Breast epithelium (tissue), 2 donors: ENCODE measurements around a stretch of chr10.

GRCh38 chr10:63243923-63244615, 110.9 kb downstream of the NRBF2 start:
- PRO-cap = no peak
- RAMPAGE, long total RNA, 2 experiments = no peak in any of the 2 experiments

DNA sequence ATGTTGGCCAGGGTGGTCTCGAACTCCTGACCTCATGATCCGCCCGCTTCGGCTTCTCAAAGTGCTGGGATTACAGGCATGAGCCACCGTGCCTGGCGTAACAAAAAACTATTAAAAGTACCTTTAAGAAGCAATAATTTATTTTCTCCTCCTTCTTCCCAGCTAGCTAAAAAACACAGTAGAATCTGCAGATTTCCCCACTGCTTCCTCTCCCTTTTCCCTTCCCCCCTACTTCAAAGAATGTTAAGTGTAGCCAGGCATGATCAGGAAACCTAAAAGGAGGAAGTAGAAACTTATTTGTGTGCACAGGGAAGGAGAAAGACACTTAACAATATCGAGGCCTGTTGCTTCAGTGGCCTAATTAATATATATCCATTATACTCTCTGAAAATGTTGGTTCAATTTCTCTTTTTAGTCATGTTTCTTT, 127.7 kb downstream of the NRBF2 start:
- PRO-cap = no peak
- RAMPAGE, long total RNA, 2 experiments = no peak in any of the 2 experiments

DNA sequence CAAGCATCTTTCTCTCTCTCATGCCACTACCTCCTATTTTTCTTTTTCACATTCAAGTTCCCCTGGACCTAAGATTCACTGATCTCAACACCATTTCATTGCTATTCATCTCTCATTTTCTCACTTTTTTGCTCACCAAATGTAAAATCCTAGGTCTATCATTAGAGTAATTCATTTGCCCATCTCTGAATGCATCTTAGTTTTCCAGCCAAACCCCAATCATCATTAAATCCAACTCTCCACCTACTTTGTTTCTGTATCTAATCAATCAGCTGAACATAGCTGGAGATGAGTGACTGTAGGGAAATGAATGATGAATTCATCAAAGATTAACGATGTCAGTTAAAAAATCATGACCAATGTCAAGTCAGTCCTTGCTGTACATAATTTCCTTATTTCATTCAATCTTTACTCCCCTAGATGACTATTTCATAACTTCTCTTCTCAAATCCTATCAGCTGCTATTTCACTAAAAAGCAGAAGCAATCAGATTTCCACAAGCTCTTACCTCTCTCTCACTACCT, 28.8 kb downstream of the JMJD1C start:
- PRO-cap = no peak
- RAMPAGE, long total RNA, 2 experiments = no peak in any of the 2 experiments

DNA sequence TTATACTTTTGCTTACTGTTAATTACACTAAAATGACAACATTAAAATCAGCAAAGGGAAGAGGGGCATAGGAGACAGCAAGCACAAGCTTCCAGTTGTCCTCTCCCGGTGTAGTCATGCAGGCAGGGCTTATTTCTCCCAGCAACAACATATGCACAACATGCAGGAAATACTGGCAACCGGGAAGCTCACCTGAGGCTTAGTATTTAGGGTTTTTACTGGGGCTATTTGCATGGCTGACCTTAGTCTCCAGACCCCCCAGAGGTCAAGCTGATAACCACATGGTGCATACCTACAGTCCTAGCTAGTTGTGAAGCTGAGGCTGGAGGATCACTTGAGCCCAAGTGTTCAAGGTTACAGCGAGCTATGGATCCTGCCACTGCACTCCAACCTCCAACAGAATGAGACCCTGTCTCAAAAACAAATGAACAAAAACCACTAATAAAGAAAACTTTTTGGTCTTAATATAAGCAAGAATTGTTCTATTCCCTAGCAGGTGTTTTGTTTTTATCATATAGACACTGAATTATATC, 12.8 kb upstream of the JMJD1C start:
- PRO-cap = no peak
- RAMPAGE, long total RNA, 2 experiments = no peak in any of the 2 experiments

DNA sequence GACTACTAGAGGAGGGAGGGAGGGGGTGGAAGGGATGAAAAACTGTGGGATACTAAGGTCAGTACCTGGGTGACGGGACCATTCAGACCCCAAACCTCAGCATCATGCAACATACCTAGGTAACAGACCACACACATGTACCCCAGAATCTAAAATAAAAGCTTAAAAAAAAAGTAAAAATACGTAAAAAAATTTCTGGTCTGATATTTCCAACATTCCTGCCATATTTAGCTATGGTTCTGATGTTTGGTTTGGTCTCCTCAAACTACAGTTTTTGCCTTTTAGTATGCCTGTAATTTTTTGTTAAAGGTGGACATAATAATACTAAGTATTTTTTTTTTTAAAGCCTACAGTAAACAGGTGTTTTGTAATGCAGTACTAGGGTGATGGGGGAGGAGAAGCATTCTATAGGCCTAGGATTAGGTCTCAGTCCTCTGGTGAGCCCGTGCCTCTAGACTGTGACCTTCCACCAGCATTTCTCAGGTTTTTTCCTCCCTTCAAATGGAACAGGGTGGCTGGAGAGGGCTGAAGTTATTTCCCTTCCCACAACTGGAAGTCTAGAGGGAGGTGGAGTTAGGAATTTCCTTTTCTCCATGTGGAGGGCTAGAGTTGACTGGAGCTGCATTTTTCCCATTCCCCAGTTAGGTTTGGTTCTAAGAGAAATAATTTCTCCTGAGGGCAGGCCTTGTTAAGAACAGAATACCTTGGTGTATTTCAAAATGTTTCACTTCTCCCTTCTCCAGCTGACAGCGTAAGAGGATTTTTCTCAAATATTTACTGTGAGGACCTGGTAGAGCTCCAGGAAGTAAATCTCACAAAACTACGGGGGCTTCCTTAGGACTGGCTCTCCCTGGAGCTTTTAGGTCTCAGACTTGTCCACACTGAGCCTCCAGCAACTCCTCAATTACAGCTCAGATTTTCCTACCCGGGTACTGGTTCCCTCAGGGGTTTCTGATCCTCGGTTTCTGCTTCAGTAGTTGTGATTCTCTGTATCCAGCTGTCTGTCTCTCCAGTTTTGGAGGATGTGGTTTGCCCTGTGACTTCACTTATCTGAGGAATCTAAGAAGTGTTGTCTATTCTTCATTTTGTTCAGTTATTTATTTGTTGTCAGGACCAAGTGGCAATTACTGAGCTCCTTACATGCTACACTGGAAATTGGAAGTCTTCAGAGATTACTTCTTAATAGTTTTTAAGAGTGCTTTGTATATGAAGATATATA, 6.2 kb upstream of the REEP3 start:
- PRO-cap = no peak
- RAMPAGE, long total RNA, 2 experiments = no peak in any of the 2 experiments

DNA sequence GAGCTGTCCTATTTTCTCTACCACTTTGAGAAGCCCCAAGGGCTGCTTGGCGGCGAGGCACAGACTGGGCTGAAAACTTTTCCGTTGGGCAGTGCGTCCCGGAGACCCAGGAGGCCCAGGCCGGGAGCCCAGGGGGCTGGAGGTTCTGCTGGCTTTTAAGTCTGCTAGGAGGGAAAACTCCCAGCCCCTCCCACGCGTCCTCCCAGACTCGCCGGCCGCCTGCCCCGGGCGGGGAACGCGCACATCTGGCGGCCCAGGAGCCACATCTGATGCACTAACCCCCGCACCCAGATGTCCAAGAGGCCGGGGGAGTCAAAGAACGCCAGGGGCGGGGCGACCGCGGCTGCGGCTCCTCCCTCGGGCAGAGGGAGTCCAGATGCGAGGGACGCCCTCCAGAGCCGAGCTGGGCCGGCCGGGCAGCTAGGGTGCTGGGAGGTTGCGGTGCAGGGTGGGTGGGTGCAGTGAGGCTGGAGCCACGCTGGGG, 108.8 kb downstream of the REEP3 start:
- PRO-cap = bidirectional peak, plus-strand start at position 395 of the sequence, minus-strand start at position 247 of the sequence
- RAMPAGE, long total RNA, 2 experiments = no peak in any of the 2 experiments

DNA sequence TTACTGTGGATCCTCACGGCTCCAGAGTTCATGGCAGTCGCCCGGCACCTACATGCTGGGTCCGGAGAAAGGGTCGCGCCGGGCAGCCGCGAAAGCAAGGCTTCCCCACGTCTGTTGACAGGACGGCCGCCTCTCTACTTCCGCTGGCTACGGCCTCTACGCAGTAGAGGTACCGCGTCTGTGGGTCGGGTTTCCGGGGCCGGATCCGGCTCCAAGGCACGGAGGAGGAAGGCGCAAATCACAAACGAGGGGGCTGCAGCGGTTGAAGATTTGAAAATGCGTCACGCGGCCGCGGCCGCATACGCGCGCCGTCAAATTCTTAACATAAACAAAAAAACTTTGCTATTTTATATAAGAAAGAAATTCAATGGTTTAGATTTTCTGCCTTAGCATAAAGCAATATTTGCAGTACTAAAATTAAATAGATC, 649.6 kb downstream of the REEP3 start:
- PRO-cap = no peak
- RAMPAGE, long total RNA, 2 experiments = no peak in any of the 2 experiments

DNA sequence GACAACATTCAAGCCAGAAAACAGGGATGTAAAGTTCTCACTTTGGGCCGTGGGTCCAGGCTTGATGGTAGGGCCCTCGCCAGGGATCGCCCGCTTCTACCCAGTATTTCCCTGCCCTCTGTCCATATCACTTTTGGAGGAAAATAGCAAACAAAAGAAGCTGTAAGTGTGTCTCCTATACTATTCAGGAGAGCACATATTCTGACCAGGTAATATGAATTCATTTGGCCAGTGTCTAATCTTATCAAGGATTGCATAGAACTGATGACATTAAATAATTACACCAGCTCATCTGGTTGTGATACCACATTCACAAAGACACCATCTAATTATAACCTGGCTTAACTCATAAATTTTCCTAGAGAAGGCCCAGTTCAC, 704.9 kb upstream of the LRRTM3 start:
- PRO-cap = no peak
- RAMPAGE, long total RNA, 2 experiments = no peak in any of the 2 experiments

DNA sequence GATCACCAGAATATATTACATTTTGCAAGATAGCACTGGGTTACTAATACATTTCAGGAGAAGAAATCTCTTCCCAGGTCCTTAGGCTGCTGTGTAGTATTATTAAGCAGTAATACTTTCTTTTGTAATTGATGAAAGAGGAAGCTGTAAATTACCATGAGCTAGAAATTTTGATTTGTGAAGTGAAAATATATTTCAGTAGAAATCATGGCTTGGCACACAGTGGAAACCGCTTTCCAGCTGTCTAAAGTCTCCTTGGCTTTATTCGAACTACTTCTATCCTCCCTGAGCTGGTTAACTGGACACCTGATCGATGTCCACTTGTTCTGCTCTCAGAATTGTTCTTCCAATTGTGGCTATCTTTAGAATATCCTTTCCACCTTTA, 556.8 kb upstream of the LRRTM3 start:
- PRO-cap = no peak
- RAMPAGE, long total RNA, 2 experiments = no peak in any of the 2 experiments

DNA sequence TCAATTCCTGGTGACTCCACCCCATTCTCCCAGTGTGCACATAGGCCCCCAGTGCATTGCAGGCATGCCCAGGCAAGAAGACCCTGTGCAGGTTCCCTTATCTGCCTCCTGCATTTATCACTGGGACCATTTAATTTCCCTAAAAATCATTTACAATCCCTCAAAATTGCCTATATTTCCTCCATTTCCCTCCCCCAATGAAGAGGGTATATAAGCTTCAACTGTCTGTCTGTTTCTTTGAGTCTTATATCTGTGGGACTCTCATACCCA, 354.7 kb downstream of the LRRTM3 start:
- PRO-cap = no peak
- RAMPAGE, long total RNA, 2 experiments = no peak in any of the 2 experiments

GRCh38 chr10:67700096-67700377, 4.0 kb upstream of the CTNNA3 start:
- PRO-cap = no peak
- RAMPAGE, long total RNA, 2 experiments = no peak in any of the 2 experiments

- PRO-cap = no peak
- RAMPAGE, long total RNA, 2 experiments = no peak in any of the 2 experiments
Measured at GRCh38 chr10:67885636-67885952, 1.1 kb downstream of the SIRT1 start.

DNA sequence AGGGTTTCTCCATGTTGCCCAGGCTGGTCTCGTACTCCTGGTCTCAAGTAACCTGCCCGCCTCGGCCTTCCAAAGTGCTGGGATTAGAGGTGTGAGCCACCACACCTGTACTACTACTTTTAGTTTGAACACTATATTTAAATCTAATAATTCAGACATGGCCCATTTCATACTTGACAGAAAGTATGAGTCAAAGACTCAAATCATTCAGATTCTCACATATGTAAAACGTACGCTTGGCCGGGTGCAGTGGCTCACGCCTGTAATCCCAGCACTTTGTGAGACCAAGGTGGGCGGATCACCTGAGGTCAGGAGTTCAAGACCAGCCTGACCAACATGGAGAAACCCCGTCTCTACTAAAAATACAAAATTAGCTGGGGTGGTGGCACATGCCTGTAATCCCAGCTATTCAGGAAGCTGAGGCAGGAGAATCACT, 19.9 kb downstream of the SIRT1 start:
- PRO-cap = no peak
- RAMPAGE, long total RNA, 2 experiments = no peak in any of the 2 experiments

GRCh38 chr10:67954957-67955468, 70.6 kb downstream of the SIRT1 start:
- PRO-cap = no peak
- RAMPAGE, long total RNA, 2 experiments = no peak in any of the 2 experiments

DNA sequence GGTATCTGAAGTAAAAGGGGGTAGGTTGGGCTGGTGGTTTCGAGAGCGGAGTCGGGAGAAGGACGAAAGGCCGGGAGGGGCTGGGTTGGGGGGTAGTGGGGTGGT, 204 bp downstream of the HNRNPH3 start:
- PRO-cap = no peak
- RAMPAGE, long total RNA, 2 experiments = no peak in any of the 2 experiments

DNA sequence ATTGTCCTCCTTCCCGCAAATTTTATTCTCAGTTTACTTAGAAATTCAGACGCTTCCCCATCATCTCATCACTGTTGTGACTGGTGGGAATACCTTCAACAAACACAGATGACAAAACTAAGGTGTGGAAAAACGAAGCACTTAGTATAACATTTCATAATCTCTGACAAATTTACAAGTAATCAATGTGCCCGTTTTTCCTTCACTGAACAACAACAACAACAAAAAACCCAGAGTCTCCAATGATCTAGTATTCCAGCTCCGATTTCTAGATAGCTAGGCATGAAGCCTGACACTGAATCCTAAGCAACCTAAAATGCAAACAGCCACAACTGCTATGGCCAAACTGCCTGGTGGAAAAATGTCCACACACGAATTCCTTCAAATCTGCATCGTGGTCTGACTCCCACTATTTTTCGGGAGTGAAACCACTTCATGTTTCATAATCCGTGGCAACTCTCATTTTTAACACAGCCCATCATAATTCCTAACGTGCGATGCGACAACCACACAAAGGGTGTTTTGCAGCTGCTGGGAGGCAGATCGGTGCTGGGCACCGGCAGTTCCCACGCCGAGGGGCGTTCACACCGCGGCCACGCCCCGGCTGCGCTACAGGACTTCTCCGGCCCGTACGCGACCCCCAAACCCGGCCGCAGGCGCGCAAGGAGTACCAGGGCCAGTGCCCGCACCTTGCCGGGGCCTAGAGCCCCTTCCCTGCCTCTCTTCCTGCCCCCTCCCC, 949 bp downstream of the RUFY2 start:
- PRO-cap = no peak
- RAMPAGE, long total RNA, 2 experiments = no peak in any of the 2 experiments

DNA sequence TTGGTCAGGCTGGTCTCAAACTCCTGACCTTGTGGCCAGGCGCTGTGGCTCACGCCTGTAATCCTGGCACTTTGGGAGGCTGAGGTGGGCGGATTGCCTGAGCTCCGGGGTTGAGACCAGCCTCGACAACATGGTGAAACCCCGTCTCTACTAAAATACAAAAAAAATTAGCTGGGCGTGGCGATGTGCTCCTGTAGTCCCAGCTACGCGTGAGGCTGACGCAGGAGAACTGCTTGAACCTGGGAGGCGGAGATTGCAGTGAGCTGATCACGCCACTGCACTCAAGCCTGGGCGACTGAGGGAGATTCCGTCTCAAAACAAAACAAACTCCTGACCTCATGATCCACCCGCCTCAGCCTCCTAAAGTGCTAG, 5.2 kb upstream of the TET1 start:
- PRO-cap = no peak
- RAMPAGE, long total RNA, 2 experiments = no peak in any of the 2 experiments

GRCh38 chr10:68903984-68904446, 2.9 kb downstream of the DDX50 start:
- PRO-cap = no peak
- RAMPAGE, long total RNA, 2 experiments = no peak in any of the 2 experiments

GRCh38 chr10:69071425-69071915, 16.4 kb upstream of the SRGN start:
- PRO-cap = no peak
- RAMPAGE, long total RNA, 2 experiments = no peak in any of the 2 experiments

GRCh38 chr10:69072718-69073475, 15.0 kb upstream of the SRGN start:
- PRO-cap = no peak
- RAMPAGE, long total RNA, 2 experiments = no peak in any of the 2 experiments